Choroid plexus epithelial cell (primary cell): ENCODE data around the genes PLEKHA6 and LEMD1.

DNA sequence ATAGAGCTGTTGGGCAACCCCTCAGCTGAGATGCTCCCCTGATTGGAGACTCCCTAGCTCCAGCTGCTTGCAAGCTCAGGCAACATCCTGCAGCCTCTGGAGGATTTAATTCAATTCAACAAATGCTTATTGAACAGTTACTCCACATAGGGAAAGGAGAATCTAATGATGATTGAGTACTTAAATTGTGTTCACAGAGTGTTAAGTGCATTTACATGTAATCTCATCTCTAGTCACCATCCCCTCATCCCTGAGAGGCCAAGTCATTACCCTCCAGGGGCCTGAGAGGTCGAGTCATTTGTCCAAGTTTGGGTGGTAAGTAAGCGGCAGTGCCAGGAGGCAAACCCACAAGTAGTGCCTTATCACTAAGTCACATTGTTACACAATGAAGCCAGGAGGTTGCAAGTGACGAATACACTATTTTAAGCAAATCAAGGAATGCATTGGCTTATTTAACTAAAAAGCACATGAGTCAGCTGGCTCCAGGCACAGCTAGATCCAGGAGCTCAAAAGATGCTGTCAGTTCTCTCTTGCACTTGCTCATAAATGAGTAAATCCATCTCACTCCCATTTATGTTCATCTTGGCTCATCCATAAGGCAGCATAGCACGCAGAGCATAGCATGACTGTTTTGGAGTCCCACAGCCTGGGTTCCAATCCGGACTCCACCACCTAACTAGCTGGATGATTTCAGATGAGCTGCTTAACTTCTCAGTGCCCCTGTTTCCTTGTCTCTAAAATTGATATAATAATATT lies 64.3 kb downstream of the OPTC start:
- RRBS, result no CpG with 5 or more reads among the region's 5 CpGs

GRCh38 chr1:203597258-203598135 lies 29.1 kb upstream of the ATP2B4 start:
- RRBS, result no CpG with 5 or more reads among the region's 14 CpGs

GRCh38 chr1:203627710-203628627 lies 1.3 kb downstream of the ATP2B4 start:
- RRBS, result no CpG with 5 or more reads among the region's 25 CpGs

DNA sequence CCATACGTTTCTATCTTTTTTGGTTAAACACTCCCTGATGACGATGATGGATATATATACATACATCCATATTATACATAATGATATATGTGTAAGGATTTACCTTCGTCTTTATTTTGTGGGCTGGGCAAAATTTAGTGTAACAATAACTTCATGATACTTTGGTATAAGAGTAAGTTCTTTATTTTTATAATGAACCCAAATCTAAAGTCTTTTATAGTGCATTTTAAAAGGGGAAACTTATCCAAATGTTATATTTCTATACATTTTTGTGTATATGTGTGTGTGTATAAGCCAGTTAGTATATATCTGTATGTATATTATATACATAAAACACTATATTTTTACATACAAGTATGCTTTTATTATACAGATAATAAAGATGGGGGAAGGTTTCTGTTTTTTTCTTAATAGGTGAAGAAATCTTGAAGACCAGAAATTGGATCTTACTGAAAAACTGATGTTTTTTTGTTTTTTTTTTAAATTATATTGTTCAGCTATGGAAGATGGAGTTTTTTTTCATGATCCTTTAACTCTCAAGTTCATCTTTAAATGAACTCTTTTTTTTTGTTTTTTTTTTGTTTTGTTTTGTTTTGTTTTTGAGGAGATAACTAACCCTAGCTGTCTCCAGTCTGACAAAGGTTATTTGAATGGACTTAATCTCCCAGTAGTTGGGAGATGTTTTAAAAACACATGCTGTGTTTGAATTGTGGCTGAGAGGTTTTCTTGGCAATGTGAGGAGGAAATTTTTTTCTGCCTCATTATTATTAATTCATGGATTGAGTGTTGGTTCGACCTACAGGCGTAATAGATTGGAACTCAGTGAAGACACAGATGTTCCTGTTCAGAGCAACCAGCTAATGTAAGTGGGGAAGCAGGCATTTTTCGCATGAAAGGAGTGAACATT lies 7.0 kb downstream of the ZBED6 start:
- RRBS, result no CpG with 5 or more reads among the region's 6 CpGs

DNA sequence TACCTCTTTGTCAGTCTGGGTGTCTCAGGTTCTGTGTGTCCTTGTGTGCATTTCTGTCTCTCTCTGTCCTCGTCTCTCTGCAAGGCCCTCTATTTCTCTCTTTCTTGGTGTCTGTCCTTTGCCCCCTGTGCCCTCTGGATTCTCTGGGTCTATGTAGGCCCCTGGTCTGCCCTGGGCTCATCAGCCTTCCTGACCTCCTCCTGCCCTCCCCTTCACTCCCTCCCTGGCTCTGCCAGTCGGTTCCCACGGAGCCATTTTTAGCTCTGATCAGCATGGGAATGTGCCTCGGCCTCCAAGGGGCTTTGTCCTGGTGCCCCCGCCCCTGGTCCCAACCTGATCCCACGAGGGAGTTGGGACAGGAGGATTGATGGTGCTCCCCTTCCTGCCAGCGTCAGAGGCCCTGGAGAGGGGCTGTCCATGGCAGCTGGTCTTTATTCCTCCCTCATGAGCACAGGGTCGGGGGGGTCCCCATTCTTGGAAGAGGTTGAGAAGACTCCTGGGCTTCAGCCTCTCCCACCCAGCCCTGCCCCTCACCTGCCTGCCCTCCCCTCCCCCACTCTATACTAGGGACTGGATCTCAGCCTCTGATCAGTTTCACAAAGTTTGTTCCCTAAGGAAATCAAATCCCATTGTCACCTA lies 24.9 kb downstream of the ETNK2 start:
- RRBS, result no CpG with 5 or more reads among the region's 8 CpGs

DNA sequence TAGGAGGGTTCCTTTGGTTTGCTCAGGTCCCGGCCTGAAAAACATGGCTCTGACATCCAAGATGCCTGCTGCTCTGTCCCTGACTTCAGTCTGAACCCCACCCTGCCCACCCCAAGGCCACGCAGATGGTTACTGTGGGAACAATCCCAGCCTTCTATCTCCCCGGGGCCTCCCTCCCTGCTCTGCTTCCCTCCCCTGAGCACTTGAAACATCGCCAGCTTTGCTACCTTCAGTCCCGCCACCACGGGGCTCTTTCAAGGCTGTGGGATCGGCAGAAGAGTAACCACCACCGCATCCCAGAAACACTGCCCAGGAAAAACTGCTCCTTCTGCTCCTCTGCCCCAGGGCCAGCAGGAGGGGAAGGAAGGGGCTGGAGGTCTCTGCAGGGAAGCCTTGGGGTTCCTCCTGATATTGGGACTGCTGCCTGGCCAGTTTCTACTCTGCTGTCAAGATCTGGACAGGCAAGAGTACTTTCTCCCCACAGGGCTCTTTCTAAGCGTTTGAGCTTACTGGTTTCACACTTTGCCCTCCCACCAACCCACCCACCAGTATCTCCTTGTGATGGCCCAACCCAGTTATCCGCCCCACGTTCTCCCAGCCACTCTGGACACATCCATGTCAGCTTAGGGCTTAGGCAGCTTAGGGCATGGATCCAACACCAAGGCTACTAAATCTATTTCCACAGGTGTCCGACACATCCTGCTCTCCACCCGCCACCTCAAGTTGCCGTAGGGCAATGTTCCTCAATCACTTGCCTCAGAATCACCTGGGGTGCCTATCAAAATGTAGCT lies 8.4 kb downstream of the ETNK2 start:
- RRBS, result no CpG with 5 or more reads among the region's 14 CpGs

- RRBS, result no CpG with 5 or more reads among the region's 13 CpGs
These were observed 2.2 kb downstream of the ETNK2 start for GRCh38 chr1:204149458-204150233.

DNA sequence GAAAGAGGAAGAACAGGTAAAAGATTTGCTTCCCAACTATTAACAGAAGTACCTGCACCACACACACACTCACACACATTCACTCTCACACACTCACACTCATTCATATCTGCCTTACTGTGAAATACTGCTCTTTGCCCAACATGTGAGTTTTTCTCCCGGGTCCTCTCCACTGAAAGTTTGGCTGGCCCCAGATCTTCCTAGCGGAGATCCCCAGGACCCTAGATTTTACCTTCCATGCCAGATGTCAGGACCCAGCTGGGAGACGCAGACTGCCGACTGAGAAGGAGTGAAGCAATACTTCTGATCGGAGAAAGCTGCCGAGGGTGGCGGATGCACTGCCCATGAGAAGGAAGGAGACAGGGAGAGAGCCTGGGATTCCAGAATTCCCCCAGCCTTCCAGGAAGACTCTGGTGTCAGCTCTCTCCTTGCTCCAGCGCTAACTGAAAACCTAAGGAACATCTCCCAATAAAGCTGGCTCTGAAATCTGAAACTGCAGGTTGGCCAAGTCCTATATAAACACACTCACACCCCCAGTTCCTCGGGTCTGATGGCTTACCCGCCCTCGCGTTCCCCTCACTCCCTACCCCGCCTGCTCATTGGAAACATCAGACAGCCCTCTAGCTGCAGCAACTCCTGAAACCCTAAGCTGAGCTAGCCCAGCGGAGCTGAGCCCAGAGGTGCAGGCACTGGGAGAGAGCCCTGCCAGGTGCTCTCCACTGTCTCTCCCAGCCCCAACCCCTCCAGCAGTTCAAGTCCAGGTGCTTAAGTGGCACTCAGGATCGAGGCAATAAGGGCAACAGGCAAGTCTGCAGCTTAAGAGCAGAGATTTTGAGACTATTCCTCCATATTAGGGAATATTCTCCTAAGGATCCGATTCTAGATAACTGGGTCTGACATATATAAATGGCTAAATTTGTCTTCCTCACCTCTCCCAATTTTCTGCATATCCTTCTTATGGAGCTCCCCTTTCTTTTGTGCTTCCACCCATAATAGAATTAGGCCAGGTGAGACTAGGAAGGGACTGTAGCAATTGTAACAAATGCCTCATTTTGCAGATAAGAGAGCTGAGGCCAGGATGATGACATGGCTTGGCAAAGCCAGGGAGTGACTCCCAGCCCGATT lies 52.3 kb downstream of the PLEKHA6 start:
- RRBS, result no CpG with 5 or more reads among the region's 17 CpGs

DNA sequence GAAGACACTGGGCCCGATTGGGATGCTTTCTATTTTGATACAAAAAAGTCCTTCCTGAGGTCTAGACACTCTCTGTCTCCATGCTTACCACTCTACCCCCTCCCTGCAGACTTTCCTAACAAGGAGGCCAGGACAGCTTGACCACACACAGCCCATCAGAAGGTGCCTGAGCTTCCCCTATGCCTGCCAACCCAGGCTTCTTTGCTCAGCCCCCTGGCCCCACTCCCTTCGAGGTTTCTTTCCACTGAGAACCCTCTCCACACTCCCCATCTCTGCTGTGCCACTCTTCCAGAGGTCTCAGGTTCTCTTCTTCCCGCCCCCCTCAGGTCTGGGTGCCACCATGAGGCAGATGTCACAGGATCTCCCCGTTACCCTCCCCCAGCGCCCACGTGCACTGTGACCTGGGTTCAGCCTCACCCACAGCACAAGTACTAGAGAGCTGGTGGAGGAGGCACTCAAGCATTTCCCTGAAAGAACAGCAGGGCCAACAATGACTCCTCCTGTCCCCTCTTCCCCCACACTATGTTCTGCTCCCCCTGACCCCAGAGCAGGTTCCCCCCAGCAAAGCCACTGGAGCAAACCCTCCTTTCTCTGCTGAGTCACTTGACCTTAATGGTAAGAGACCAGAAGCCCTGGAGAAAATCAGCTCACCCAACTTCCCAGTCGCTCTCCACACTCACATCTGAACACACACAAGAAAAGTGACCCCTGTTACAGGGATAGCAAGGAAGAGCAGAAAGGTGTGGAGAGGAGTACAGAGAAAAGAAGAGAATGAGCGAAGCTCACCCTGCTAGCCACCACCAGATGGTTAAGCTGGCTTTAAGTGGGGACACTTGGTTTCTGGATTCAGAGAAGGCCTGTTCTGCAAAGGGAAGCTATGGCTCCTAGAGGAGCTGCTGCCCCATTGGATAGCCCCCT lies 14.3 kb downstream of the PLEKHA6 start:
- RRBS, result no CpG with 5 or more reads among the region's 8 CpGs

DNA sequence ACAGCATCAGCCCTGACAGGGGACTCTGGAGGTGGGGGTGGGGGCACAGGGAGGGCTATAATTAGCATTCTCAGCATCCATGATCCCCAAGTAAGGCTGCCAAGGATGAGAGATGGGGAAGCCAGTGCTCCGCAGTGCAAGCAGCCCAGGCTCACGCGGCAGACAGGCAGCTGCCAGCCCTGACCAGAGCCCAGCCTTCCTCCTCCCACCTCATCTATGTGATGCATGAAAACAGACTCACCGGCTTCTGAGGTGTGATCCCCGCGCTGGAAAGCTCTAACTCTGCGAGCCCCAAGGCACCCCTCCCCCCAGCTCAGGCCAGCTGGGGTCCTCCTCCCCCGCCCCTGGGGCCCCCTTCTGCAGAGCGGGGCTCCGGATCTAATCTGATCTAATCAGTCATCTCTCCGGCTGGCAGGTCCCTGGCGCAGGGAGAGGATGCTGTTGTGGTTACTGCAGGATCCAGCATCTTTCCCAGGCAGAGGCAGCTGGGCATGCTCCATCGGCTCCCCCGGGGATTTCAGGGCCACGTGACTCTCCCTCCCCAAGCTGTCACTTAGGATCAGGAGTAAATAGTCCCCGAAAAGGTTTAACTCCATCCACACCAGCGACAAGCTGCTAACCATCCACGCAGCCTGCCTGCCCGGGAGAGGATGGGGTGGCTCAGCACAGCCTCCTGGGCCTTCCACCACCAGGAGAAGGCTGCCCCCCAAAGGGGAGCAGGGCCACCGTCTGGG lies at the start of gene PLEKHA6:
TSS of gene PLEKHA6 (minus strand) at position 477 of the 734 bp plus-strand sequence.
- RRBS, result 1% methylated on average over 4 of the region's 20 CpGs

DNA sequence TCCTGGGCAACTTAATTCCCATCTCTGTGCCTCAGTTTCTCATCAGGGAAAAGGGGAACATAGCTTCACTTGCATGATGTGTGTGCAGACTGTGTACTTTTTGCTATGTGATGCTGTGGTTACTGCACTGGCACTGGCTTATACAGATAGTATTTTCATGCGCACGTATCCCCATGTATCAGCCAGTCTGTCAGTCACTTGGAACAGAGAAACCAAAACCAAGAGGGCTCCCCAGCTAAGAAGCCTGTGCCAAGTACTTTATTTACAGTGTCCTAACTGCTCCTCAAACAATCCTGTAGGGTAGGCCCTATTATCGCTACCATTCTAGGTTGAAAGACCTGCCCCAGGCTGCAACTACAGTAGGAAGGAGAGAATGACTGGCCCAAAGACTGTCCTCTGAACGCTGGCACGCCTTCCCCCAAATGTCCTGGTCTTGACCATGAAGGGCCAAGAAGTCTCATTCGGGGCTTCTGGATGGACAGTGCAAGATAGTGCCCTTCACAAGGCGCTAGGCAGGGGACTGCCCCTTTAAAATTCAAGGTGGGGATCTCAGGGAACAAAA lies 40.1 kb upstream of the PPP1R15B start:
- RRBS, result no CpG with 5 or more reads among the region's 7 CpGs

DNA sequence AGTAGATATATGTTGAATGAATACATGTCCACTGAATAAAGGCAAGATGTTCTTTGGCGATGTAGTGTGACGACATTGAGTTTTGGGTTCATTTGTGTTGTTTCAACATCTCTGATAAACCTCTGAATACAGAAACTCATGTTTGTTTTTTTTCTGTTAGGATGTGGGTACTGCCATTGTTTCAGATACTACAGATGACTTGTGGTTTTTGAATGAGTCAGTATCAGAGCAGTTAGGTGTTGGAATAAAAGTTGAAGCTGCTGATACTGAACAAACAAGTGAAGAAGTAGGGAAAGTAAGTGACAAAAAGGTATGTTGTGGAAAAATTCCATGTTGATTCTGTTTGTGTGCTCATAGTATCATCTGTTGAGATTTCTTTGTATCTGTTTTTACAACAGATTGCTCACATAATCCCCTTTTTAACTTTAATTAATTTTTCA lies 28.2 kb downstream of the MDM4 start:
- RRBS, result no CpG with 5 or more reads among the region's 2 CpGs

DNA sequence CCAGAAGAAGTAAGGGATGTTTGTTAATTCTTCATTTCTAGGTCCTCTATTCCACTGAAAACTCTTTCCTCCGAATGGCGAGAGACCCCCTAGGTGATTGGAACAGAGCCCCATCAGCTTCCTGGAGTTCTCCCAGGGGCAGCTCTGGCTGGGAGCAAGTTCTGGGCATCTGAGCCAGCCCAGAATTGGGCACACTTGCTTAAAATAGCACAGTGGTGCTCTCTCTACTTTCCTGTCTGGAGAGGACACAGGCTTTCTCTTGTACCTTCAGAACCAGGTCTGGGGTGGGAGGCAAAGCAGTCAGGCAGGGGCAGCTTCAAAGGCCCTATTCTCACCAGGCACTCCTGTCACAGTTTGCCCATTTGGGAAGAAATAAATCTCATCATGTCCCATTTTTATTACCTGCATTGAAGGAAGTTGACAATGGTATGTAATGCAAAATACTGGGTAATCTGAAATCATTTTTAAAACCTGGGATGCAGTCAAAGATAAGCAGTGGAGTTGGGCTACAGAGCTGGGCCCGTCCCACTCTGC lies 83.1 kb upstream of the CNTN2 start:
- RRBS, result no CpG with 5 or more reads among the region's 3 CpGs

- RRBS, result no CpG with 5 or more reads among the region's 11 CpGs
These were observed 45.5 kb upstream of the CNTN2 start for GRCh38 chr1:204997503-204998005.

DNA sequence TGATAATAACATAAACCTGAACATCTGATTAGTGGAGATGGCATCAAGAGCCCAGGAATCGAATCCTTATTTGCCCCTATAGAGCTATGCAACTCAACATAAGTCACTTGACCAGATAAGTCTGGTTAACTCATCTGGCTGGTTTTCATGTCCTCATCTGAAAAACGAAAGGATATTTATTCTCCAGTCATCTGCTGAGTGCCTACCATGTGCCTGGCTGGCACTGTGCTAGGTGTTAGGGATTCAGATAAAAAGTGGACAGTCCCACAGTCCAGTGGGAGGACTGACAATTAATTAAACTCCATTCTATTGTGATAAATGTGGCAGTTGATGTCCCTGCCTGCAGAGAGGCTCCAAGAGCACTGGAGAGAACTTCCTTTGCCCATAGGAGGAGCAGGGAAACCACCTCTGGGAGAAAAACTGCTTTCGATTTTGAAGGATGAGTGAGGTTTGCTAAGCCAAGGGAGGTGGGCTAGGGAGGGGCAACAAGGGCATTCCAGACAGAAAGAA lies 5.4 kb downstream of the NUAK2 start:
- RRBS, result no CpG with 5 or more reads among the region's 3 CpGs

DNA sequence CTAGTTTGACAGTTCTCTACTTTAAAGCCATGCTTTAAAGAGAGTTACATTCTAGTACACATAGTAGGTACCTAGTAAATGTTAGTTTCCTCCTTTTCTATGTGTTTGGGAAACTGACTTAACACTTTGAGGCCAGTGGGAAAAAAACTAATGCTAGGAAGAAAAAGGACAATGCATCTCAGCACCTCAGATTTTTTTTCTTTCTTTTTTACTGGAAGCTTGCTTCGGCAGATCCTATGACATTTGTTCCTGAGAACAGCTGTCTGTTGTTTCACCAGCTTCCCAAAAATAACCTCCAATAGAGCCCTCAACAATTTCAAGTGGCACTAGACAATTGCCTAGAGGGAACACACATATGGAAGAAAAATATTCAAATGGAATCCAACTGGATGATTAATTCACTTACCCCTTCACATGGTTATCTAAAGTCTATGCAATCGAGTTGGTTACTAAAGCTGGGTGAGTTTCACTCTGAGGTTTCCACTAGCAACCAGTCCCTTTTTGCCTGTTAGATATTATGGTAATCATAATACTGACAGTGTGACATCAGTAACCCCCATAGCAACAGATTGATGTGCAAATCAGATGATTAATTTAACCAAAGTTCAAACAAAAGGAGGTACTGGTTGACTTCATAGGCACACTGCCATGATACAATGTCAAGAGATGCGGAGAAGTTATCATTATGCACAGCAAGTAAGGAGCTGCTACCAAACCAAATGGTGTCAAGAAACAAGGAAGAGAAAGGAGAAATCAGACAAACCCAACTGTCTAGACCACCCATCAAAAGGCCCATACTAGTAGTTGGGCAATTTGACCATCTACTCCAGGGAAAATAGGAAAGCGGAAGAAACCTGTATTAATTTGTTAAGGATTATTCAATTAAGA lies at the start of gene LEMD1:
TSS of gene LEMD1 (minus strand) at position 473 of the 888 bp plus-strand sequence.
- RRBS, result no CpG with 5 or more reads among the region's 4 CpGs

DNA sequence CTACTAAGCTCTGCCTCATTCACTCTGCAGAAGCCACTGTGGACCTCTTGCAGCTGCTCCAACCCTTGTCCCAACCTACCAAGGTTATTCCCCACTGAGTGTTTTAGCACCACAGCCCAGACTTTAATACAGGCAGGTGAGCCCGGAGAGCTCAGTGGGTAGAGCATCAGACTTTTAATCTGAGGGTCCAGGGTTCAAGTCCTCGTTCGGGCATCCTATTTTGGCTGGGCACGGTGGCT lies 18.1 kb upstream of the BLACAT1 start:
- RRBS, result no CpG with 5 or more reads among the region's 4 CpGs

DNA sequence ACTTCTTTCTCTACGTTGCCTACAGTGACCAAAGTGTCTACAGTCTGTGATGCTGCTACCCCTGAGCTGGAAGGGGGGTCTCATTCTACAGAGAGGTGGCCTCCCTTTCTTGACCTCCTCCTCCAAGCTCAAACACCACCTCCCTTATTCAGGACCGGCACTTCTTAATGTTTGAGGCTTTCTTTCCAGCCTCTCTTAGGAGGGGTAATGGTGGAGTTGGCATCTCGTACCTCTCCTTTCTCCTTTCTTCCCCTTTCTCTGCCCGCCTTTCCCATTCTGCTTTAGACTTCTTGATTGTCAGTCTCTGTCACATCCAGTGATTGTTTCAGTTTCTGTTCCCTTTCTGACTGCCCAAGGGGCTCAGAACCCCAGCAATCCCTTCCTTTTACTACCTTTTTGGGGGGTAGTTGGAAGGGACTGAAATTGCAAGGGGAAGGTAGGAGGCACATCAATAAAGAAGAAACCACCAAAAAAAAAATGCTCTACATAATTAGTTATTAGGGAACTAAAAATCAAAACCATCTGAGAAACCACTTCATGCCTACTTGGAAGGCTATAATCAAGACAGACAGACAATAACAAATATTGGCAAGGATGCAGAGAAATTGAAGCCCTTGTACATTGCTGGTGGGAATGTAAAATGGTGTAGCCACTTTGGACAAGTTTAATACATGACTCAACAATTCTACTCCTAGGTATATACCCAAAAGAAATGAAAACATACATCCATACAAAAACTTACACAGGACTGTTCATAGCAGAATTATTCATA lies 5.5 kb downstream of the ELK4 start:
- RRBS, result no CpG with 5 or more reads among the region's 4 CpGs

GRCh38 chr1:205748392-205748821 lies 1.6 kb downstream of the NUCKS1 start:
- RRBS, result no CpG with 5 or more reads among the region's 8 CpGs

DNA sequence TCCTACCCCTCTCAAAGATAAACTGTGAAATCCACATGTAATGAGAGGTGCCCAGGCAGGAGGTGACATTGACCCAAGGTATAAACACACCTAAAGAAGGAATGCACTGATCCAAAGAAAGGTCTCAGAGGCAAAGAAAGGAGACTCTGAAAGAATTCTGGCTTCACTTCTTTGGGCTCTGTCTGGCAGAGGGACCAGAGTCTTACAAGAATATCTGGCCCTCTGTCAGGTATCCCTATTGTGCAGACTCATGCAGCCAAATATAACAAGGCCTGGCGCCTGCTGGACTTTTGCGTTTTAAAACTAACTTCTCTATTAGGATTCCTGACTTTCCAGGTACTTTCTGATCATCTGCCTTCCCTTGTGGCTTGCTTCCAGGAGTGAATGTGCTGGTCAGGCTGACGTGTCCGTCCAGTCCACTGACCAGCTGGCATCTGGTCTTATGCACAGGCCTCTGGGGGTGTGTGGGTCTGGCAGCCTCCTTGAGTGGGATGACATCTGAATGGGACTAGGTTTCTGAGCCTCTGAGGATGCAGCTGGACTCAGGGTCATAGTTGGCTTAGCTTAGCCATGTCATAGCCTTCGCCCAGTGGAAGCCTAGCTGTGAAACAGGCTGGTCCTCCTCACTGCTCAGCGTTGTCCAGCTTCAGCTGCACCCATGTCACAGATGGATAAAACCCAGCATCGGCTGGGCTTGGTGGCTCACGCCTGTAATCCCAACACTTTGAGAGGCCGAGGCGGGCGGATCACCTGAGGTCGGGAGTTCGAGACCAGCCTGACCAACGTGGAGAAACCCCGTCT lies 8.7 kb upstream of the RAB29 start:
- RRBS, result no CpG with 5 or more reads among the region's 15 CpGs